HT-29 (cell line): Measurements from ENCODE around the genes OMA1 and JUN.

- RAMPAGE, long total RNA: no peak
Observed at GRCh38 chr1:56411506-56412201, 167.7 kb downstream of the PLPP3 start.

DNA sequence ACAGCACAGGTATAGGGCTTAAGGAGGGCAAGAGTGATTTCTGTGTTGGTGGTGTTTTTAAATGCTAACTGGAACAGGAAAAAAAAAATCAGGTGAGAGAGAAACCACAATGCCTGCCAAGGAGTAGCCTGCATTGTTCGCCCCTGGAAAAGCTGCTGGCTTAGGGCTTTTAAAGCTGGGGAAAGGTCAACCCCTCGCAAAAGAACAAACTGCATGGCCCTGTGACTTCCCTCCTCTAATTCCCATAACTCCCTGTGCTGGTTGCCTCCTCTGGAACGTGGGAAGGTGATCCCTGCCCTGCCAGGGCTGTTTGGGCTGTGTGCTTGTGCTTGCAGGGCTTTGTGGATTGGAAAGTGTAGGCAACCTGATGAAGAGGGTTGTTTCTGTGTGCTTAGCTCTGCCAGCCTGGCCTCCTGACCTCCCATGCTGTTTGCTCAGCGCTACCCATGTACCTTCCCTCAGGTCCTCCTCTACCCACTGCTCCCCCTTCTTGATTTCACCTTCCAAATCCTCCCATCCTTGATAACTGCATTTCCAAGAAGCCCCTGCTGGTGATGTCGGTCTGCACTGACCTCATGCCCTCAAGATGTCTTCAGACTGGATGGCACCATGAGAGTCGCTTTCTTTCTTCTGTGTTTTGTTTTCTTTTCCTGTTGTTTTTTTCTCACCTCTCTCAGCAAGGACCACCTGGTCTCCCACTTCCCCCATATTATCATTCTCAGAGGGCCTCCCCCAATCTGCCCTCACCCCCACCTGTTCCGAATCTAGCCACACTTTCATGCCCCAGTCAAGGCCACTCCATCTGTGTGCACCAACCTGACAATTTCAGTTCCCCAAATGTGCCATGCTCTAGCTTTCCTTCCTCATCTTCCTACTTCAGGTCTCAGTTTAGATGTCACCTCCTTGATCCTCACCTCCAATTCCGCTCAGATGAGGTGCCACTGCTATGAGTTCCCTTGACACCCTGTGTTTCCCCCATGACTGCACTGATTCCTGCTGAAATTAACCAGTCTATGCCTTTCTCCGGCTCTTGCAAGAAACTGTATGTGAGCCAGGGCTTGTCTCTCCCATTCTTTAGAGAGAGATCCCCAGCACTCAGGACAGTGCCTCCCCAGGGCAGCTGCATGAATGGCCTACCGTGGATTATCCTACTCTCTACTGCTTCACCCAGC is 146.5 kb downstream of the PLPP3 start:
- RAMPAGE, long total RNA: no peak

DNA sequence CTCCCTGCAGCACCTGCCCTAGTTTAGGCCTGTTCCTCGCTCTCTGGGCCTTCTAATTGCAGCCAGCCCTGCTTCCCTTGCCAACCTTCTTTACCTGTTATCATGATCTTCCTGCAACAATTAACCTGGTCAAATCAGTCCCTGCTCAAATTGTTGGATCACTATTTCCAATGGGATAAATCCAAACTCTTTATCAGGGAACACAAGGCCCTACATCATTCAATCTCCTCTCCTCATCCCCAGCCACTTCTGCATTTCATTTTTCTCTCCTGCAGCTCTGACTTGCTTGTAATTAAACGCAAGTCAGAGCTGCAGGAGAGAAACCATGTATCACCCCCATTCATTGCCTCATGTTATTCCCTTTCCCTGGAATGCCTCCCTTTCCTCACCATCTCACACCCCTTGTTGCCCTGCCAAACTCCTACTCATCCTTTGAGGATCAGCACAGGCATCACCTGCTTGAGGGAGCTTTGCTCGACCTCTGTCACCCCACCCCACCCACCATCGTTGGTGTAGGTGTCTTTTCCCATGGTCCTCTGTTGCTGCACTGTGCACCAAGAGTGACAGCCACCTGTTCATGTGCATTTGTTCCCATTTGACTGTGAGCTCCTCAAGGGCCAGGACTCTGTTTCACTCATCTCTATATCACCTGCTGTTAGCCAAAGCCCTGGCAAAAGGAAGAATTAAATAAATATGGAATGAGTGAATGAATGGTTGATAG is 117.3 kb downstream of the PLPP3 start:
- RAMPAGE, long total RNA: no peak

- RAMPAGE, long total RNA: no peak
Observed at GRCh38 chr1:56511785-56512394, 67.5 kb downstream of the PLPP3 start.

DNA sequence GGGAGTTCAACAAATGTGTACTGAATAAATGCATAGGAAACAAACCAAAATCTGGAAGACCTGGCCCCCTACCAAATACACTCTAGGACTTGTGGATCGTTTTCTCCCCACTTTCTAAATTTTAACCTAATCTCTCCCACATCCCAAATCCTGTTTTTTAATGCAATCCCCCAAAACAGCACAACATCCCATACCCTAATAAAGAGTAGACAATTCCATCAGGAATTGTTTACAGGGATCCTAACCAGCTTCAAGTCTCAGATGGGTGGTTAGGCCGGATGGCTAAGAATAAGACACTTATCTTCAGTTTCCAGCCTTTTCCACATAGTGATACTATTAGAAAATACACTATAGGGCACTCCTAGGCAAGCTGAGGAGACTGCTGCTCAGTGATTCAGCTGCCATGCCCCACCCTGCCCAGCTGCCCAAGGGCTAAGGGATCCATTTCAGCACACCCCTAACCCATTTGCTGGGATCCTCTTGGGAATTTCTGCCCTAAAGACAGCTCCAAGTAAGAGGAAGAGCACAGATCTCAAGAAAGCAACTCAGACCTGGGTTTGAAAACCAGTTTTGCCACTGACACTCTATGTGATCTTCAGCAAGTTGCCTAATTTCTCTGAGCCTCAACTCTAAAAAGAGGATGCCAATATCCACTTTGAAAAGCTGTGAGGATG is 31.9 kb downstream of the PLPP3 start:
- RAMPAGE, long total RNA: no peak

- RAMPAGE, long total RNA: no peak
Observed at GRCh38 chr1:56569527-56570117, 9.7 kb downstream of the PLPP3 start.

DNA sequence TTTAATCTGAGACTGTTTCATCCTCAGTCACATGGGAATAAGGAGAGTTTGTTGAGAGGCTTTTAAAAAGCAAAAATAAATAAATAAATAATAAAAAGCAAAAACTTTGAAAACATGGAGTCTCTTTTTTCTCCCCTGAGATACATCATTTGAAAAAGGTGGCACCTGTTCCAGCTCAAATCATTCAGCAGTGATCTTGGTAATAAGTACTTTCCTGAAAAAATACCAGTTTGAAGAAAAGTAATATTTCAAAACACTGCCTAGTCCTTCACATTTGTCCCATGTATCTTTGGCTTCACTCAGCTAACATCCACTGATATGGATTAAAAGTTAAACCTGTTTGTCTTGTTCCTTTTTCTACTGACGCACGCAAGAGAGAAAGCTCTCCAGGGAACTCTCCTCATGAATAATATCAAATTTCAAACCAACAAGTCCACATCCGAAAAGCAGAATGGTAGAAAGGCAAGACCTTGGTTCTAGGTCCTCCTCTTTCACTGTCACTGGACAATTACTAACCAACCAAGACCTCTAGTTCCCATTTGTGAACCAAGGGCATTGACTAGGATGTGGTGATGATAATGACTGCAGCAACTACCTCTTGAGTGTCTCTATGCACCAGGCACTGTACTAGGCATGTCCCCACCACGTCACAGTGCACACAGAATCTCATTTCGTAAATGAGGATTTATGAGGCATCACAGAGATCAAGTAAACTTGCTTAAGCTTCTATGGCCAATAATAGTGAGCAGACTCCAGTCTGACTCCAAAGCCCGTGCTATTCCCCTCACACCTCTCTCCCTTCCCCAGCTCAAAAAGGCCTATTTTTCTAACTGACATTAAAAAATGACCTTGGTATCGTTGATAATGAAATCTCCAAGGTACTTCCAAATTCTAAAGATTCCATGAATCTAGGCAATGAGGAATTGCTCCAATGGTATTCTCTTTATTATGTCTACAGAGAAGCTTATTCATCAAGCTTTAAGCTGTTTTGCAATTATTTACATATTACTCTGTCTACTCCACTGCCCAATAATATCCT is 8.4 kb downstream of the PLPP3 start:
- RAMPAGE, long total RNA: no peak

DNA sequence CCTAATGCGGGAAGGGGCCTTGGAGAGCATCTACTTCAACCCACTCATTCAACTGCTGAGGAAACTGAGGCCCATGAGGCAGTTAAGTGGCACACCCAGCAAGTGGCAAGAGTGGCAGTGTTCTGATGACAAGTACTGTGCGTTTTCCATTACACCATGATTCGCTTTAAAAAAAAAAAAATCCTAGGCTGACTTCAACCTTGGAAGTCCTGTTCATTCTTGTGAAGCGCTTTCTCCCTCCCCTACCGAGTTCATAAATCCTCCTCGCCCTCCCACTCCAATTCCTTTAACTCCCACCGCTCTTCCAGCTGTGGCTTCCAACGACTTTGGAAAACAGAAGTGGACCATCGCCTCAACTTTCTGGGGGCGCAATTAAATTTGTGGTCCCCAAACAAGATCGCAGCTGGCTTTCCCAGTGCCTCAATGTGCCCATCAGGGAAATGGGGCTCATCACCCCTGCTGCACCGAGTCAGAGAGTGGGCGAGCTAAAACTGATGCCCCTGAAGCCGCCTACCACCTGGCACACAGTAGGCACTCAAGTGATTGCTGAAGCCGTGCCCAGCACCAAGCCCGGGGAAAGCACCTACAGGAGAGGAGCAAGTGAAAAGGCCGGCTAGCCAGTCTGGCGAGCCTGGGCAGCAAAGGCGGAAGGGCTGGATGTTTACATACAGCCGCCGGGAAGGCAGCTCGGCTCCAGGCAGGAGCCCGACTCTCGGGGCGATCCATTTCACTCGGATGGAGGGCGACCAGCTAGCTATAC is 1.4 kb downstream of the PLPP3 start:
- RAMPAGE, long total RNA: no peak

- RAMPAGE, long total RNA: no peak
Observed at GRCh38 chr1:56816851-56817310, 2.3 kb downstream of the FYB2 start.

GRCh38 chr1:56855966-56856462 is 1.4 kb downstream of the C8A start:
- RAMPAGE, long total RNA: no peak

- RAMPAGE, long total RNA: no peak
Observed at GRCh38 chr1:56897178-56897578, 42.6 kb downstream of the C8A start.

GRCh38 chr1:56907748-56908917 is 53.5 kb downstream of the C8A start:
- RAMPAGE, long total RNA: no peak

DNA sequence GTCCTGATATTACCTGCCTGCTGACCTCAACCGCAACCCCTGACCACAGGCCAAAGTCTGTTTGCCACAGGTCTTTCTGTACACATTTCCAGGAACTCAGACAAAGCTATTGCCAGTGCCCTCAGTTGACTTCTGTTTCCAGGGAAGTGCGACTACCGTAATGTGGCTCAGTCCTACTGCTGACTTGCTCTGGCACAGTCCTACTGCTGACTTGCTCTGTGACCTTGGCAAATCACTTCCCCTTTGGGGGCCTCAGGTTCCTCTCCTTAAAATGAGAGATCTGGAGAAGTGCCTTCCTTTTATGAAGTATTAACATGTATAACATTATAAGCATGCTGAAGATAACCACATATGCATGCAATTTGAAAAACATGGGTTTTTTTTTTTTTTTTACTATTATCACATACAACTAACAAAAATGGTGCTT is 55.1 kb downstream of the C8B start:
- RAMPAGE, long total RNA: no peak

DNA sequence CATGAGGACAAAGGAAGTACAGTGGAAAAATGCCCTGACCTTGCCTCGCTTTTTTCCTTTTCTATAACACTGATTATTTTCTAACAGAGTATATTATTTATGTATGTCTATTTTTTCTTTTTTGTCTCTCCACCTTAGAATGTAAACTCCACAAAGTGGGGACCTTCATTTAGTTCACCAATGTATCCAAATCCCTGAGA is 161.5 kb upstream of the C8B start:
- RAMPAGE, long total RNA: no peak

DNA sequence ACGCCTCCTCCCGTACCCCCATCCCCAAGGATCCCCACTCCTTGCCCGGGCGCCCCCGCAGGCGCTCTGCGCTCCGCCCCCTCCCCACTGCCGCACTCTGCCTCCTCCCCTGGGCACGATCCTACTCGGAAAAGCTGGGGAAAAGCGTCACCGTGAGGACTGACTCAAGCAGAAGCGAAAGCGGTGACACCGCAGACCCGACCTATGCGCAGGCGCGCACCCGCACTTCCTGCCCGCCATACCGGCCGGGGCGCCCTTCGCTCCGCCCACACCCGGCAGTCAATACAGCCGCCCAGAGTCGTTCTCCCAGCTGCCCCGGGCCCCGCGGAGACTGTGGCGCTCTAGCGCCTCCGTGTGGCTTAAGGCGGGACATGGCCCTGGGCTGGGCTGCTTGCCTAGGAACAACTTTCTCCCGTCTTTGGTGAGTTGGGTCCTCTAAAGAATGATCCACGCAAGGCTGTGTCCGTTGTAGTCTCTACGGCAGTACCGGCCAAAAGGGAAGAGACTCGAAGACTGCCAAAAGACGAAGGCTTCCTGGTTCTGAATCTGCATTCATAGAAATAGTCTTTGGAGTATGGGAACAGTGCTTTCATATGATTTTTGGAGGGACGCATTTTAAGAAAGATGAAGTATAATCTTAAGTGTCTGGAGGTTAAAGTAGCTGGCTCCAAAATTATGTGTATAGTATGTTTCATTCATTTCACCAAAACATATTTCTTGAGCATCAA is at the start of gene OMA1:
Gene OMA1, minus strand, starts transcription at position 188 of the 728 bp plus-strand sequence.
- RAMPAGE, long total RNA: no peak

- RAMPAGE, long total RNA: no peak
Observed at GRCh38 chr1:58619323-58619824, 42.3 kb upstream of the TACSTD2 start.

- RAMPAGE, long total RNA: no peak
Observed at GRCh38 chr1:58659358-58660097, 40.3 kb downstream of the MYSM1 start.

GRCh38 chr1:58780895-58781426 is 2.9 kb downstream of the JUN start:
- RAMPAGE, long total RNA: no peak

DNA sequence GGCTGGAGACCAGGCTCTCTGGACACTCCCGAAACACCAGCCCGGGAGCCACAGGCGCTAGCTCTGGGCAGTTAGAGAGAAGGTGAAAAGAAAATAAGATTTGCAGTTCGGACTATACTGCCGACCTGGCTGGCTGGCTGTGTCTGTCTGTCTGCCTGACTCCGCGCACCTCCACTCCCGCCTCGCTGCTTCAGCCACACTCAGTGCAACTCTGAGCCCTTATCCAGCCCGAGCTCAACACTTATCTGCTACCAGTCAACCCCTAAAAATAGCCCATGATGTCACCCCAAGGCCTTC is at the start of gene JUN:
Gene JUN, minus strand, starts transcription at position 217 of the 297 bp plus-strand sequence.
- RAMPAGE, long total RNA: no peak

DNA sequence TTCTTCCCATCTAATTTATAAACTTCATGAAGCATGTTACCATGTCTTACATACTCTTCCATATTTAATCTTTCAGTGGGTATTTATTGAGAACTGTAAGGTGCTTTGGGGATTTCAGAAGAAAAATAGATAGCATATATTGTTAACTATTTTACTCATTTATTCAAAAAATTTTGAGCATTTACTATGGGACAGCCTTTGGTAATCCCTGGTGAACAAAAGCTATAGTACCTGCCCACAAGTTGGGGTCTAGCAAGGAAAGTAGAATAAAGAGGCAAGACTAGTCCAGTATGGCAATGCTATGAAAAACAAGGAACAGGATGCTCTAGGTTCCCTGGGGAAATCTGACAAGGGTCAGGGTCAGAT is 9.6 kb upstream of the JUN start:
- RAMPAGE, long total RNA: no peak